Metastatic Breast Carcinoma in the Ovary (tissue), 3 donors: ENCODE data around the gene RAP2B.

GRCh38 chr3:152256822-152258112, 11.5 kb upstream of the MBNL1 start:
- PRO-cap, 3 experiments = no peak in any of the 3 experiments

DNA sequence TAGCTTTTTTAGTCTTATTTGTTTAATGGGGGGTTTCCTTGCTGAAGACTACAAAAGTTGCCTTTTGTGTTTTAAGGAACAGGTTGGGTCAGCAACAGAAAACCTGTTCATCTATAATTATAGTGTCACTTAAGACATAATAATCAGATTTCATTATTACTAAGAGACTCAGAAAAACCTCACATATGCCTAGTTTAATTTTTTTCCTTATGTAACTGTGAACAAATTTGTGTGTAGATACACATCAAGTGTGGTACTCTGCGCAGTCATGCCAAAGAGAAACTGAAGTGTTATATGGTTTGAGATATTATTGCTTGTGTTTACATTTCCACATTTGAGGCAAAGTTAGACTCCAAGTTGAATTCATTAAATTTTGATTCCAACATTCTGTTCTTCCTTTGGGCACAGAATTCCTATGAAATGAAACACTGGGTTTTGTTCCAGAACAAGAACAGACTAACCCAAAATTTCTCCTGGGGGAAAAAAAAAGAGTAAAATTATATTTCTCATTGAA, 2.2 kb downstream of the MBNL1 start:
- PRO-cap, 3 experiments = no peak in any of the 3 experiments

GRCh38 chr3:152356978-152358092, 88.6 kb downstream of the MBNL1 start:
- PRO-cap, 3 experiments = no peak in any of the 3 experiments

- PRO-cap, 3 experiments = no peak in any of the 3 experiments
Observed at GRCh38 chr3:152372505-152373620, 104.1 kb downstream of the MBNL1 start.

GRCh38 chr3:152471889-152472542, 203.3 kb downstream of the MBNL1 start:
- PRO-cap, 3 experiments = no peak in any of the 3 experiments

DNA sequence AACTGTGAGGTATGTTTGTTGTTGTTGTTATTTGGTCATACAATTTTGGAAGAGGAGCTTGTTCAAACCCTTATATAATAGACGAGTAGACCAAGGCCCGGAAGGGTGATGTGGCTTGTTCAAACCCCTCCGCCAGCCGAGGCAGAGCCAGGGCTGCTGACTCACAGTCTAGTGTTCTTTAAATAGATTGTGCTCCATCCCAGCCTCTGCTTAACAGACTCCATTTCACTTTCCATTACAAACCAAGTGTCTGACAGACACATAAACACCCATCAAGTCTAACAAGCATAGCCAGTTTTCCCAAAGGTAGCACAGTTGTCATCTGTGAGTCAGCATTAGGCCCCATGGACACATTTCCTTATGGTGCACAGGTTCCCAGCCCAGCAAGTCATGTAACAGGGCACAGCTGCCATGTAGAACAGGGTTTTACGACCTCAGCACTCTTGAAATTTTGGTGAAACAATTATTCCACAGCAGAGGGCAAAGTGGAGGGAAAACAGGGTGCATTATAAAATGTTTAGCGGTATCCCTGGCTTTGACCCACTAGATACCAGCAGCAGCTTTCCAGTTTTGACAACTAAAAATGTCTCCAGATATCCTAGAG, 109.9 kb upstream of the RAP2B start:
- PRO-cap, 3 experiments = no peak in any of the 3 experiments

DNA sequence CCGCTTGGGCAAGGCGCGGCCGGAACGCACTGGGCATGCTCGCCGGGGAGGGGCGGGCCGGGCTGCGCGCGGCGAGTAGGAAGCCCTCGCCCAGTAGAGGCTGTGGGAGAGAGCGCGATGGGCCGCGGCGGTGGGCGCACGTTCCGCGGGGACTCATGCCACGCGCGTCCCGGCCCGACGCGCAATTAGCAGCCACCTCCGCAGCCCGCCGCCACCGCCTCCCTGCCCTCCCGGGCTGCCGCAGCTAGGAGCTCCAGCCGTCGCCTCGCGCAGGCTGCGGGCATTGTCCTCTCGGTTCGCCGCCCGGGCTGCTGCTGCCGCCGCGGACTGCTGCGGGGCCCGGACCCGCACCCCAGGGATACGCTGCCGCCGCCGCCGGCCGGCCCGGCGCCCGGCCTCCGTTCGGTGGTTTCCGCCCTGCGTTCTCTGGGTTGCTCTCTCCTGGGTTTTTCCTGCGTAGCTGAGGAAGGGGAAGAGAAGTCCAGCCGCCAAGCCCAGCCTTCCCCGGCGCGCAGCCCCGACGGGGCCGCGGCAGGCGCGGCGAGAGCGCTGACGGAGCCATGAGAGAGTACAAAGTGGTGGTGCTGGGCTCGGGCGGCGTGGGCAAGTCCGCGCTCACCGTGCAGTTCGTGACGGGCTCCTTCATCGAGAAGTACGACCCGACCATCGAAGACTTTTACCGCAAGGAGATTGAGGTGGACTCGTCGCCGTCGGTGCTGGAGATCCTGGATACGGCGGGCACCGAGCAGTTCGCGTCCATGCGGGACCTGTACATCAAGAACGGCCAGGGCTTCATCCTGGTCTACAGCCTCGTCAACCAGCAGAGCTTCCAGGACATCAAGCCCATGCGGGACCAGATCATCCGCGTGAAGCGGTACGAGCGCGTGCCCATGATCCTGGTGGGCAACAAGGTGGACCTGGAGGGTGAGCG, at the start of gene RAP2B:
RAP2B (plus strand) TSS at position 93 of the 931 bp plus-strand sequence.
- PRO-cap, 3 experiments = peak in 3 of 3 experiments; most common plus-strand start position 96 of the sequence (in 3)

DNA sequence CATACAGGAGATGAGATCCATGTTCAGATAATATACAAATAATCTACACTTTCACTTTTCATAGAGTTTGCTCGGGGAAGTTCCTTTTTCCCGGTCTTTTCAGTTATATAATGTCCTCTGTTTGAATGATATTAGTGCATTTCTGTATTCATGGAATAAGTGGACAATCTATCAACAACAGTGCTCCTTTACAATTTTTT, 149.8 kb downstream of the RAP2B start:
- PRO-cap, 3 experiments = no peak in any of the 3 experiments

DNA sequence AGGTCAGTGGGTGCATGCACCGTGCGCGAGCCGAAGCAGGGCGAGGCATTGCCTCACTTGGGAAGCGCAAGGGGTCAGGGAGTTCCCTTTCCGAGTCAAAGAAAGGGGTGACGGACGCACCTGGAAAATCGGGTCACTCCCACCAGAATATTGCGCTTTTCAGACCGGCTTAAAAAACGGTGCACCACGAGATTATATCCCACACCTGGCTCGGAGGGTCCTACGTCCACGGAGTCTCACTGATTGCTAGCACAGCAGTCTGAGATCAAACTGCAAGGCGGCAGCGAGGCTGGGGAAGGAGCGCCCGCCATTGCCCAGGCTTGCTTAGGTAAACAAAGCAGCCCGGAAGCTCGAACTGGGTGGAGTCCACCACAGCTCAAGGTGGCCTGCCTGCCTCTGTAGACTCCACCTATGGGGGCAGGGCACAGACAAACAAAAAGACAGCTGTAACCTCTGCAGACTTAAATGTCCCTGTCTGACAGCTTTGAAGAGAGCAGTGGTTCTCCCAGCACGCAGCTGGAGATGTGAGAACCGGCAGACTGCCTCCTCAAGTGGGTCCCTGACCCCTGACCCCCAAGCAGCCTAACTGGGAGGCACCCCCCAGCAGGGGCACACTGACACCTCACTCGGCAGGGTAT, 344.6 kb downstream of the RAP2B start:
- PRO-cap, 3 experiments = no peak in any of the 3 experiments

GRCh38 chr3:154135389-154136006, 14.3 kb downstream of the ARHGEF26 start:
- PRO-cap, 3 experiments = no peak in any of the 3 experiments

GRCh38 chr3:154246343-154246796, 77.9 kb downstream of the DHX36 start:
- PRO-cap, 3 experiments = no peak in any of the 3 experiments

- PRO-cap, 3 experiments = no peak in any of the 3 experiments
Observed at GRCh38 chr3:154427726-154428432, 2.1 kb downstream of the GPR149 start.

GRCh38 chr3:155334687-155335192, 41.3 kb upstream of the STRIT1 start:
- PRO-cap, 3 experiments = no peak in any of the 3 experiments

DNA sequence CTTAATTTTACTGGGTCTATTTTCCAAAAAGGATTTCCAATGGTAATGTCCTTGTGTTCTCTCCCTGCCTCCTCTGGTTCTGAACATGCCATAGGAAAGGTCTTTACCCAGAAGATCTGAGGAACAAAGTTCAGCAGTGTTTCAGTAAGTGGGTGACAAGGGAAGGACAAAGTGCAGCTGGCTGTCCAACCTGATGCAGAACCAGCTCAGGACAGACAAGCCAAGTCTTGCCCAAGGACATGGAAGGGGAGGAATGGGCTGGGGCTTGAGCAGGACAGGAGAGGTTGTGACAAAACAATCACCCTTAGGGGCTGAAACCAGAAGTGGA, 61.2 kb upstream of the STRIT1 start:
- PRO-cap, 3 experiments = no peak in any of the 3 experiments

DNA sequence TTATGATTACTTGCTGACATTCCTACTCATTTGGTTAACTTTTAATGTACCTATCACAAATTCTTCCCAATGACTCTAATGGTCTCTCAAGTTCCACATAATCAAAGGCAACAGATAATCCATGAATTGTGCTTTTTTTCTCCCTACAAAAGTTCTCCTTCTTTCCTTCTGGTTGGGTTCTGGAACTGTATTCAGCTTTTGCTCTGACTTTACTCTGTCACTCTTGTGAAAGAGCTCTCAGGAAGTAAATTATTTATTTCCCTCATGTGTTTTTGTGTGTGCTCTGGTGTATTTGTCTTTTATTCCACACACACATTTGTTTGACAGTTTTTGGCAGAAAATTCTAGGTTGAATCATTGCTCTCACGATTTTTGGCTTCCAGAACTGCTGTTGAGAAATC, 172.9 kb downstream of the PLCH1 start:
- PRO-cap, 3 experiments = no peak in any of the 3 experiments

DNA sequence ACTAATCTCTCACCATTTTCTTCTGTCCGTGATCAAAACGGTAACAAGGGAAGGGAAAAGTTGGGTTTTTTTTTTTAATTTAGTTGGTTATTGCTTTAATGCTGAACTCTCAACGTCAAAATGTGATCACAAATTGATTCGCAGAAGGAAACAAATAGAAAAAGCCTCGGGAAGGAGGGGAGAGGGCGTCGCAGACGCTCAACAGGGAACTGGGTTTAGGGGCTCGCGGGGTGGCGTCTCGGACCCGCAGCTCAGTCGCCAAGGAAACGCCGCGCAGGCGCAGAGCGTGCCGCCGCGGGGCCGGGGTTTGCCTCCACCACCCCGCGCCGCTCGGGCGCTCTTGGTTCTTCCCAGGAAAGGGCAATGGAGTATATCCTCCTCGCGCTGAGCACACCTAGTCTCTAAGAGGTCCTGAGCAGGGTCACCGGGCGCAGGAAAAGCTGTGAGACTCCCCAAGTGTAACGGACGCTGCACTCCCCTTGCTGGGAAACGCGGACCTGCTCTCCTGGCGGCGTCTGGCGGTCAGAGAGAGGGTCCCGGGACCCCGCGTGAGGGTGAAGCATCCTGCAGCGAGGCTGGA, 838 bp downstream of the PLCH1 start:
- PRO-cap, 3 experiments = peak in 3 of 3 experiments; most common plus-strand start position 282 of the sequence (in 2); most common minus-strand start position 257 of the sequence (in 2)

DNA sequence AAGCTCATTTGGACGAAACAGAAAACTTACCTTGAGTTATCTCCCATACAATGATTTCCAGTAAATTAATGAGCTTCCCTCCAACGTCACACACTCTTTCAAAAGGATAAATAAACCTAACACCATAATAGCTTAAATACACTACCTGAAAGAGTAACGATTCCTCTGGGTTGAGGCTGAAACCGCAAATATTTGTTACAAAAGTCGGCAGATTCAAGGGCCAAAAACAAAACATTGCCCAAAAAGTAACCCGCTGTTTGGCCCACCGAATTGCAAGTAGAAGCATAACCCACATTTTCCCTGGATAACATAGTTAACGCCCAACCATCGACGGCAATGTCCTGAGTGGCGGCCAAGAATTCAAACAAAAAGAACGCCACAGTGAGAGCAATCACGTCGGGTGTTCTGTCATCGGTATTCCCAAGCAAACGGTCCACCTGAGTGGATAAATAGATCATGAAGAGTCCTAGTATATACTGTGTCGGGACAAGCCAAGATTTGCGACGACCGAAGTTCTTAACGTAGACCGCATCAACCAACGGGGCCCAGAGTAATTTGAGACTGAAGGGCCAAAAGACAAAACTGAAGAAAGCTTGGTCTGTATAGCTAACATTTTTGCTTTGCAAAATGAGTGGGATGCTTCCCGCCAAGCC, 1.0 kb downstream of the SLC33A1 start:
- PRO-cap, 3 experiments = no peak in any of the 3 experiments

- PRO-cap, 3 experiments = no peak in any of the 3 experiments
Observed at GRCh38 chr3:155886869-155887593, 16.6 kb downstream of the GMPS start.

- PRO-cap, 3 experiments = no peak in any of the 3 experiments
Observed at GRCh38 chr3:155946297-155946713, 75.9 kb downstream of the GMPS start.

DNA sequence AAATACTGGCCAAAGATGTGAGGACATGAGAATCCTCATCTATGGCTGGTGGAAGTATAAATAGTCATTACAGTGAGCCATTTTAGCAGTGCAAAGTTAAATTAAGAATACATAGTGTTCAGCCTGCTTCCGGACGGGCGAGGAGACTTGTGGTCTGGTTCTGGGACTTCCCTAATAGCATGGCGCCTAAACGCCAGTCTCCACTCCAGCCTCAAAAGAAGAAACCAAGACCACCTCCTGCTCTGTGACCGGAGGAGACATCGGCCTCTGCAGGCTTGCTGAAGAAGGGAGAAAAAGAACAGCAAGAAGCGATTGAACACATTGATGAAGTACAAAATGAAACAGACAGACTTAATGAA, 116.7 kb downstream of the GMPS start:
- PRO-cap, 3 experiments = no peak in any of the 3 experiments